Endothelial cell (in vitro differentiated cells): ENCODE results near the gene HK3.

GRCh38 chr5:176034511-176034725, 66.3 kb upstream of the THOC3 start:
- PRO-cap = no peak

GRCh38 chr5:176133538-176134036, 104.6 kb upstream of the SIMC1 start:
- PRO-cap = no peak

DNA sequence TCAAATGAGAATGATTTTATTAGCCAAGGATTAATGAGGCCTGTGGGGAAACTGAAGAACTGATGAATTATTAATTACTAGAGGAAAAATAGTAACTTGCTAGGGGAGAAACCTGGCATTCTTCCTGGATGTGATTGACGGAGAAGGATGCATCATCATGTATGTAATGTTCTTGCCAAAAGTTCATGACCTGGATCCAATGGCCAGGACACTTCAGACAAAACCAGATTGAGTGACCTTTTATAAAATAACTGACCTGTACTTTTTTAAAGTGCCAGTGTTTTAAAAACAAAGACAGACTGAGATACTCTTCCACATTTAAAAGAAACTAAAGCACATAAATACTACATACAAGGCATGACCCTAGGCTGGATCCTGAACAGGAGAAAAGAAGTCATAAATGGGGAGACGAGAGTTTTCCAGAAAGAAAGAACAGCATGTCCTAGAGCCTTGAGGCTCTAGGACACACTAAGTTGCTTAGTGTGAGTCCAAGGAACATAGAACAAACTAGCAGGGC, 23.6 kb downstream of the KIAA1191 start:
- PRO-cap = no peak

DNA sequence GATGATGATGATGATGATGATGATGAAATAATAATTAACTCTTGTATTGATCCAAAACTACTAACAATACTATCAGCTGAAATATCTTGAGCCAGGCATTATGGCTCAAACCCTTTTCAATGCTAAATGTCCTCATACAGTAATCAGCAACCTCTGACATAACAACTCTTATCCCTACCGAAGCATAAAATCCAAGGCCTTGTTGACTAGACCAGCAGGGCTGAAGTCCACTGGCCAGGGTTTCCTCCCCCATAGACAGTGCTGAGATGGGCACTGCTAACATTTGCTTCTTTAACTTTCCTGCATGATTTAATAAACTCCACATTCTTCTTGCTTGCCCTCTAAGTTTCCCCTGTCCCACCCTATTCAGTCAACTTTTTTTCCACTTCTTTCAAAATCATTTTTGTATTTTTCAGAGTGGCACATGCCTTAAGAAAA, 19.8 kb downstream of the KIAA1191 start:
- PRO-cap = no peak

- PRO-cap = no peak
These were observed 6.9 kb downstream of the NOP16 start for GRCh38 chr5:176381448-176381853.

- PRO-cap = no peak
These were observed 11.6 kb upstream of the FAF2 start for GRCh38 chr5:176436583-176437074.

GRCh38 chr5:176523753-176523952, 13.5 kb downstream of the RNF44 start:
- PRO-cap = no peak

- PRO-cap = no peak
These were observed 3.5 kb upstream of the RNF44 start for GRCh38 chr5:176540723-176541126.

GRCh38 chr5:176619316-176619657, 9.3 kb upstream of the GPRIN1 start:
- PRO-cap = no peak

DNA sequence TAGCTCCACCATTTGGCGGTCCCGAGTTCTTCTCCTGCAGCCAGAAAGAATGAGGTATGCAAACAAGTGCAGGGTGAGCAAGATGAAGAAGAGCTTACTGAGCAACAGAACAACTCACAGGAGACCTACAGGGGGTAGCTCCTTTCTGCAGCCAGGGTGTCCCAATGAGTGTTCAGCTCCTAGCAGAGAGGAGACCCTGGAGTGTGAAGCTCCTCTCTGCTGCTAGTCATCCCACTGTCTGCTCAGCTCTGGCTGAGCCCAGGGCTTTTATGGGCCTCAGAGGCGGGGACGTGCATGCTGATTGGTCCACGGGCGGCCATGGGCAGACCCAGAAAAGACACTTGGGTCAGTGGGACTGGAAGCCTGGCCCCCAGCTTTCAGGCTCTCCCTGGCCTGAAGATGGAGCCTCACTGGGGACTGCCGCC, 40.5 kb downstream of the TSPAN17 start:
- PRO-cap = no peak

DNA sequence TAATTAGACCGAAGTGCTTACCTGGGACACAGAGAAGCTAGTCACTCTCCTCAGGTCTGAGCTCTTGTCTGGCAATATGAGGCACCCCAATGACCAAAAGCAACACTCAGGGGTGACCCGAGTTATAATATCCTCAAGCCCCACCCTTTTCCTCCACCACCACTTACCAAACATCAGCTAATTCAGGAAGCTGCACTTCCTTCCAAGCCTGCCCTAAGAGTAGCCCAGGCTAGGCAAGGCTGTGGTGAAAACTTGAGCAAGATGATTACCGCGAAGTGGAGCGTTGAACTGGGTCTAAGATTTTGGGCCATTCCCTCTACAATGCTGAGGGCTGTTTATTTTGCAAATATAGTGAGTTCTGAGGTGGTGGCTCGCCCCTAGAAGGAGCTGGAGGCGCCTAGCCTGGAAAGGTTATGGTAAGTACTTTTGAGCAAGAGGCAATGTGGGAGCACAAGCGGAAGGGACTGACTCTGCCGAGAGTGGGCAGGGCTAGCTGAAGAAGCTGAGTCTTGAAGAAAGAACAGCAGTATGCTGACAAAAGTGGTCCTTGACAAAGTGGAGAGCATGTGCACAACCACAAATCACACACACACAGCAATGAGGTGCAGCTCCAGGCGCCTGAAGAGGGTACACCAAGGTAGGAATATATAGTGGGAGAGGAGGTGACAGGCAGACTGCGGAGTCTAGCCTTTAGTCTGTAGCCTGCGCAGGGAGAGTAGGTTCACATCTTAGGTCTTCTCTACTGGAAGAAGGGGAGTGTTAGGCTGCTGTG, at the start of gene HK3:
HK3 (minus strand) TSS at position 101 of the 772 bp plus-strand sequence.
- PRO-cap = no peak

DNA sequence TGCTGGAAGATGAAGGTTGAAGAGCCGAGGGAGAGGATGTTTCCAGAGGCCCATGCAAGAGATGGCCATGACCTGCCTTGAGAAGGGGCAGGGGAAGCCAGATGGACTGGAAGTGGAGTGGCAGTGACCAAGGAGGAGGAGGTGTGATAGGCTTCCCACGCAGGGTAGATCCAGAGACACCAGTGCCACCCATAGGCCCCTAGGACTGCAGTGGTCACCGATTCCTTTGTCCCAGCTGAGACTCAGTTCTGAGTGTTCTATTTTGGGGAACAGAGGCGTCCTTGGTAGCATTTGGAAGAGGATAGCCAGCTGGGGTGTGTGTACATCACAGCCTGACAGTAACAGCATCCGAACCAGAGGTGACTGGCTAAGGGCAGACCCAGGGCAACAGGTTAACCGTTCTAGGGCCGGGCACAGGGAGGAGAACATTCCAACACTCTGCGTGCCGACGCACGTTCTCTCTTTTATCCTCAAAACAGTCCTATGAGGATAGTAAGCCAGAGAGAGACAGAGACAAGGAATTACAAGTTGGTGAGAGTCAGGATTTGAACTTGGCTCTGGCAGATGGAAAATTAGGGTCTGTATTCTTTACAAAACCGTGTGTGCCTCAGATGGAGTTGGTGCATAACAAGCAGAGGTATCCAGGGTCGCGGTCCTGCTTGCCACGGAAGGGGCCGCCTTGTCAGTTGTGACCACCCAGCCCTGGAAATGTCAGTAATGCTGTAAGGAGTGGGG, 1.8 kb downstream of the FGFR4 start:
- PRO-cap = no peak

GRCh38 chr5:177140091-177140482, 6.5 kb downstream of the NSD1 start:
- PRO-cap = no peak

DNA sequence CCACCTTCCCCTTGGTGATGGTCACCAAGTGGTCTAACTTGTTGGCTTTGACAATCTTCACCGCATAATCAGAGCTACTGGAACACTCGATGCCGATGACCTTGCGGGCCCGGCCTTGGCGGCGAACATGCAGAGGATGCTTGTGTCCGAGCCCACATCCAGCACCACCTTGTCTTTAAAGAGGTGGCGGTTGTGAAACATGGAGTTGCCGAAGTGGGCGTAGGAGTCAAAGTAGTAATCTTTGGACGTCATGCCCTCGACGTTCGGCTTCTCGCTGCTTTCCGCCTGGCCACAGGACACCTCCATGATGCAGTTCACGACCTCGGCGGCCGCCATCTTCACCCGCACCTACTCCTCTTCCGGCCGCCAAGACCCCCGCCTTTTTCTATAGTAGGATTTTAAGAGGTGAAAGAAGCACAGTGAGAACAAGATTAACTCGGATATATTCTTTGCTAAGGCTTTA, 37.2 kb downstream of the RAB24 start:
- PRO-cap = unidirectional peak, plus-strand start at position 70 of the sequence

GRCh38 chr5:177300872-177301764, 2.4 kb downstream of the RAB24 start:
- PRO-cap = bidirectional peak, plus-strand start at chr5:177301281, minus-strand start at chr5:177301250

GRCh38 chr5:177431407-177432539, 5.3 kb downstream of the GRK6 start:
- PRO-cap = no peak

- PRO-cap = bidirectional peak, plus-strand start at chr5:177497404, minus-strand start at chr5:177497371
These were observed 248 bp downstream of the PDLIM7 start for GRCh38 chr5:177497198-177497514.

DNA sequence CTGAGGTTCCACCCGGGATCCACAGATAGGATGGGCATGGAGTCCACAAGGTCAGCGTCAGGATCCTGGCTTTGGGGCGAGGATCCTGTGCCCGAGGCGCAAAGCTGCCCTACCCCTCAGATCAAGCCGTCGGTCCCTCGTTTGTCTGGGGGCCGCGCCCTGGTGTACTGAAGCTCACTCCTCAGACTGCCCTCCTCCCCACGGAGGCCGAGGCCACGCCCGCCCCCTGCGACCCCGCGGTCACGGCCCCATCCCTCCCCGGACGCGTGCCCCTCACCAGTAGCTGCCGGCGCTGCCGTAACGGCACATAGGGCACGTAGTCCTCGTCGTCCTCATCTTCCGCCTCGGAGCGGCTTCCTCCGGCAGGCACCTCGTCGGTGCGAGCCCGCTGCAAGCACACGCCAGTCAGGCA, 307 bp downstream of the DDX41 start:
- PRO-cap = no peak

- PRO-cap = no peak
These were observed 830 bp downstream of the FAM193B start for GRCh38 chr5:177553679-177553787.

GRCh38 chr5:177693813-177694132, 93.8 kb downstream of the B4GALT7 start:
- PRO-cap = no peak